LNCaP clone FGC (cell line): Measurements from ENCODE around the gene UPF2.

DNA sequence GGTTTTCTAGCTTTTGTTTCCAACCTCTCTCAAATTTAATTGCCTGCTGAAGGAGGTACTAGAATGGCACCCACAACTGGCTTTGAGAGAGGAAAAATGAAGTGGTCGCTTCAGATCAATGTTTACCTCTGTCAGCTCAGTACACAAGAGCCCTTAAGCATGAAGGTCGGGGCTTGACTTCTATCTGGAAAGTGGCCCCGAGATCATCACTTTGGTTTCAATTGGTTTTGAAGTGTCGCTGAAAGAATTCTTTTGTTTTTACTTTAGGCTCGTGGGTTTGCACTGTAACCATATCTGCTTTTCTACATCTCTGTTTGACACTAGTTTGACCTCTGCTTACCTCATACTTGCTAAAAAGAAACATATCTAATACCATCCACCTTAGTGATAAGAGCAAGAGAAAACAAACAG, 361.7 kb downstream of the GATA3 start:
- RRBS, 2 experiments = no CpG with 5 or more reads among the region's 5 CpGs

DNA sequence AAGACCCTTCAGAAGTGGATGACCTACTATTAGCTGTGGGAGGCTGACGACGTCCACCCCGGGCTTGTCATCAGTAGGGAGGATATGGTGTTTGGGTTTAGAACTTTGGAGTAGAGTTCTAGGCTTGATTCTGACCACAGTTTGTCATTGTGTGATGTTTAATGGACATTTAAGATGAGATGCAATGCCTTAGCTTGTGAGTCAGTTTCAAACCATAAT, 362.0 kb downstream of the GATA3 start:
- RRBS, 2 experiments = no CpG with 5 or more reads among the region's 3 CpGs

DNA sequence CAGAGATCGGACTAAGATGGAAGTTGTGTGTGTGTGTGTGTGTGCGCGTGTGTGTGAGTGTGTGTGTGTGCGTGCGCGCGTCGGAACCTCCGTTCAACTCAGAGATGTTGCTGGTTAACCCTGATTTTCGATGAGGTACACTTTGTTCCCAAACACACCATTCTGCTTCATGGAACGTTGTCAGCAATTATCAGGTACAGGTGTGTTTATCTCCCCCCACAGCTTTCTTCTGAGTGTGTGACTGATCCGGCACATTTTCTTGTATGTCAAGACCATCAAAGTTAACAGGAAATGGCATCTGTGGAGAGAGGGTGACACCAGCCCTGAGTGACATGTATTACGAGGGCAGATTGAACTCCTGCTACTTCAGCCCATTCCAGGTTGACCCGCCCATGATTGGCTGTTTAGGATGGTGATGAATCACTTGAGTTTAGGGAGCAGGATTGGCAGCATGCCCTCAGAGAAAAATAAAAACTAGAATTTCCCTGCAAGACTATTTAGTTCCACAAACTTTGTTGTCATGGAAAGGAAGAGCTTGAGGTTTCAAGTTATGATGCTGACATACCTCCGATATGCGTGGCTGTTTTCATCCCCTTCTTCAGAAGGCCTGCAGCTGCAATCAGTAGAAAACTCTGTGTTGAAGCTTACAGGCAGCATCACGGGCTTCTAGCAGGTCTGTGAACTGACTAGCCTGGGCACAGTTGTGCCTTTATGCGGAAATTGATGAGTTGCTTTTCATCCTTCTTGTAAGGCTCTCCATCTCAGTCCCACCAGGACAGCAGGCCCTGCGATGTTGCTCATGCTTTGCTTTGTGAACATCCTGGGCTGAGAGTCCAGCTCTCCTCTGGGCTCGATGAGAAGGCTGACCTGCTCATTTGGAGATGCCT, 8.1 kb upstream of the CELF2 start:
- RRBS, 2 experiments = no CpG with 5 or more reads among the region's 20 CpGs

GRCh38 chr10:11024515-11024930, 6.9 kb downstream of the CELF2 start:
- RRBS, 2 experiments = no CpG with 5 or more reads among the region's 4 CpGs

DNA sequence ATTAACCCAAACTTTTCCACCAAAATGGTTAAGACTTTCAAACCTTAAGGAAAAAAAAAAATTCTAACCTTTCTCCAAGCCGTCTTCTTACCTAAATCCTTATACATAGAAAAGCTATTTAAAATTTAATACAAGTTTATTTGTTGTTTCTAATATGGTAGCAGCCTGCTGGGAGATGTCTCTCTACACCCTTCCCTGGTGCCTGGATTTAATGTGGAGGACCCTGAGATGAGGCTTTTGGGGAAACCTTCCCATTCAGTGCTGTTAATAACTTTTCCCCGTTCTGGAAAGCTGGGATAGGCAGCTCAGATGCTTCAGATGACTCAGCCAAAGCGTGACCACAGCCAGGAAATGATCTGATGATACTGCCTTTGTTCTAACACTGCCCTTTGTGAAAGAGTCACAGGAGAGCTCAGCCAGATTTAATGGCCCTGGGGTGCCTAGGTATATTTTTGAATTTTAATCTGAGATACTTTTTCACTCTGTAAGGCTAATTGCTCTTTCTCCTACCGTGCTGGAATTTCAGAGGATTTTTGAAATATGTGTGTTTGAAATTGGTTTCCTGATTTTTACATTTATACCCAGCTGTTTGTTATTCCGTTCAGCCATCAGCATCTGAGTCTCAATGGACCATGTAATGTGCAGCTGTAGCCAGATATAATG, 17.6 kb downstream of the CELF2 start:
- RRBS, 2 experiments = no CpG with 5 or more reads among the region's 5 CpGs

GRCh38 chr10:11086250-11086692, 68.6 kb downstream of the CELF2 start:
- RRBS, 2 experiments = no CpG with 5 or more reads among the region's 10 CpGs

GRCh38 chr10:11168935-11169630, 151.4 kb downstream of the CELF2 start:
- RRBS, 2 experiments = no CpG with 5 or more reads among the region's 6 CpGs

- RRBS, 2 experiments = no CpG with 5 or more reads among the region's 17 CpGs
Observed at GRCh38 chr10:11207756-11208916, 190.5 kb downstream of the CELF2 start.

DNA sequence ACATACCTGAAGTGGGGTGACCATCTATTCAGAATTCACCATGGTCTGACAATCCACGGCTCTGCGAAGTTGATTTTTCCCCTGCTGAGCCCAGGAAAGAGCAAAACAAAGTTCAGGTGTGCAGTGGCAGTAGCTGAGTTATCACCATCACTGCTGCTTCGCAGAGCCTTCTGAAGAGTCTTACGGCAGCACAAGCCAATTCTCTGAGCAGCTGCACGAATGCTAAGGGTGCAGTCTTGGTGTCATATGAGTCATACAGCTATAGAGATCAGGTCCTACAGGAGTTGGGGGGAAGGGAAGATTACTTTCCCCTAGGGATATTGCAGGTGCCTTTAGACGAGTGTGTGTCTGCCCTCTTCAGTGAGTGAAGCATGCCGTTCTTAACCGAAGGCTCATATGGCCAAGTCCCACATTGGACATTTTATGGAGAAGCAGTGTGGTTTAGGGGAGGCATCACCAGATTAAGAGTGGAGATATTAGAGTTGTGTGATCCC, 227.8 kb downstream of the CELF2 start:
- RRBS, 2 experiments = no CpG with 5 or more reads among the region's 8 CpGs

GRCh38 chr10:11280777-11281909, 263.5 kb downstream of the CELF2 start:
- RRBS, 2 experiments = no CpG with 5 or more reads among the region's 24 CpGs

- RRBS, 2 experiments = no CpG with 5 or more reads among the region's 9 CpGs
Observed at GRCh38 chr10:11329351-11329750, 282.1 kb downstream of the USP6NL start.

- RRBS, 2 experiments = no CpG with 5 or more reads among the region's 1 CpG
Observed at GRCh38 chr10:11413092-11413393, 198.4 kb downstream of the USP6NL start.

DNA sequence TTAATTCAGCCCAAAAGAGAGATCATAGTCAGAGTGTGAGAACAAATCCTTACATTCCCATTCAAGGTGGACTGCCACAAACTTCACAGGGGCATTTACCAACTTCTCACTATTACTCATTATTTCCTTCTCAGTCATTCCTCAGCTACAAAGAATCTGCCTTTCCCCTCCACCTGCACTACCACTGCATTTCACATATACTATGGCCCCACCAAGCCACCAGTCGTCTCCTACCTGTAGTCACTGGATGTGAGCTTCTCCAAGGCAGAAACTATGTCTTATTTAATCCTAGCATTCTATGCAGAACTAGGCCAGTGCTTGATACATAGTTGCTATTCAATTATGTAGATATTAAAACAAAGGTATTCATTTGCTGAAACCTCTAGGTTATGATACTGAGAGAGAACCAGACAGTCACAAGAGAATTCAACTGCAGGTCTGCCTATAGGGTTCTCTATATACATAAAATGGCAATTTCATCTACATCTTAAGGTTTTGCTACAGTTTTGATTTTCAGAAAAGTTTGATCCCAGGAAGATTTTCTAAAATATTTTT, 94.2 kb downstream of the USP6NL start:
- RRBS, 2 experiments = no CpG with 5 or more reads among the region's 1 CpG

GRCh38 chr10:11528215-11528870, 83.1 kb downstream of the USP6NL start:
- RRBS, 2 experiments = no CpG with 5 or more reads among the region's 5 CpGs

DNA sequence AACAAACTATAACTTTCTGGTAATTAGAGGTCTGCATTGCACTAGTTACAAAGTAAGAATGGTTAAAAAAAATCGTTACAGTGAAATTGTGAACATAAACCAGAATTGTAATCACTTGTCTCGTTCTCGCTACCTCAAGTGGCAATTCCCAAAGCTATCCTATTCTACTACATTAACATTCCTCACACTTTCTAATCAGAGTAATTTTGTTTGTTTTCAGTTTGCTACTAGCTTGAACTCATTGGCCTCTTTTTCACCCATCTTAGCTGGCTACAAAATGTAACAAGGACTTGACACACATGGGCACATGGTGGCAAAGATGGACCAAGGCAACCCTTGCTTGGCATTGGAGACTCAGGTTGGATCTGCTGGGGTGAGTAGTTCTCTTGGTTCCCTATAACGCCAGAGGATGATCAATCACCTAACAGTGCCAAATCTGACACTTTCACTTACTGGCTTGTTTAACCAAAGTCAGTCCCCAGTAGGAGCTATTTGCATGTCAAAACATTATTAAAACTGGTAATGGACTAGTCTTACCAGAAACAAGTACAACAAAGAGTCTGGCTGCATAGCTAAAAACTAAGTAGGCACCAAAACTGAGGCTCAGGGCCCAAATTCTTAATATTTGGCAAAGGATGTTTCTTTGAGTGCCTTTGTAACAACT, 1.9 kb downstream of the USP6NL start:
- RRBS, 2 experiments = no CpG with 5 or more reads among the region's 4 CpGs

- RRBS, 2 experiments = no CpG with 5 or more reads among the region's 7 CpGs
Observed at GRCh38 chr10:11744507-11744956, 2.4 kb downstream of the ECHDC3 start.

- RRBS, 2 experiments = no CpG with 5 or more reads among the region's 7 CpGs
Observed at GRCh38 chr10:11863734-11864159, 40.6 kb downstream of the PROSER2 start.

GRCh38 chr10:11894012-11894984, 71.1 kb downstream of the PROSER2 start:
- RRBS, 2 experiments = 79 to 84% methylated on average over 16 of the region's 67 CpGs

DNA sequence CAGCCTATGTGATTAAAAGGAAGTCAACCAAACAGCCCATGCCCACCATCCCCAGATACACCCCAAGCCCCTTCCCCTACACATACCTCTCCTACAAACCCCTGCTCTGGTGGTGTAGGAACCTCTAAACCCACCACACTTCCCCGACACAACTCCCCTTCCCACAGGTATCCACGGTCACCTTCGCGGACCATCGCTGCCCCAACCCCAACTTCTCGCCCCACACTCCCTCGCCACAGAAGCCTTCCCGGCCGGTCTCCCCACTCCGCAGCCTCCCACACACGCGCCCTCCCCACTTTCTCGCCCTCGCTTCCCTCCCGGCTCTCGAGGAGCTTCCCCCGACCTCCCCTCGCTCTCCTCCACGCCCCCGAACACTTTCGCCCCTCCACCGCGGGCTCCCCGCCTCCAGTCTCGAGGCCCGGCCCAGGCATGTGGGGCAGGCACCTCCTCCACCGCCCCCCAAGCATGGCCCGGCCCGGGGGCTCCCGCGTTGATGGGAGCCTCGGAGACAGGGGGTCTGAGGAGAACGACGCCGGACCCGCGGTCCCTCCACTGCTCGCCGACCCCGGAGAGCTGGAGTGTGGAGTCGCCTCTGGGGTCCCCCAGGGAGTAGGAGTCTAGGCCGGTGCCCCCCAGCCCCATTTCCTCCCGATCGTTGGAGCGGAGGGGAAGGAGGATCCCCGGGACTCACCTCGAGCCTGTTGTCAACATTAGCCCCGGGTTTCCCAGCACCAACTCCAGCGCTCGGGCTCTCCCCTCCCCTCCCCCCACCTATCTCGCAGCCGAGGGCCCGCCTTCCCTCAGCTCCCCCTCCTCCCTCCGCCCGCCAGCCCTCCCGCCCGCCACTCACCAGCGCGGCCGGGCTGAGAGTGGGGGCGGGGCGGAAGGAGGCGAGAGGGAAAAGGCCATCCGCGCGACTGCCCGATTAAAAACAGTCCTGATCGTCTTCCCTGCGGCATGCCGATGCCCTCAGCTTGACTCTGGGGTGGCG, at the start of gene UPF2:
UPF2 (minus strand) TSS at position 746 of the 991 bp plus-strand sequence.
- RRBS, 2 experiments = 1% methylated on average over 31 of the region's 71 CpGs